Stomach (tissue), 7 donors: ENCODE measurements around a stretch of chr11.

GRCh38 chr11:34912889-34913485 is 3.2 kb downstream of the APIP start:
- PRO-cap = no peak
- RAMPAGE, long total RNA, 5 experiments = start-site peak on the minus strand in 1 of 5 experiments, at chr11:34913152-34913254 at its widest, 5 reads per replicate
- RRBS = no CpG with 5 or more reads among the region's 8 CpGs

DNA sequence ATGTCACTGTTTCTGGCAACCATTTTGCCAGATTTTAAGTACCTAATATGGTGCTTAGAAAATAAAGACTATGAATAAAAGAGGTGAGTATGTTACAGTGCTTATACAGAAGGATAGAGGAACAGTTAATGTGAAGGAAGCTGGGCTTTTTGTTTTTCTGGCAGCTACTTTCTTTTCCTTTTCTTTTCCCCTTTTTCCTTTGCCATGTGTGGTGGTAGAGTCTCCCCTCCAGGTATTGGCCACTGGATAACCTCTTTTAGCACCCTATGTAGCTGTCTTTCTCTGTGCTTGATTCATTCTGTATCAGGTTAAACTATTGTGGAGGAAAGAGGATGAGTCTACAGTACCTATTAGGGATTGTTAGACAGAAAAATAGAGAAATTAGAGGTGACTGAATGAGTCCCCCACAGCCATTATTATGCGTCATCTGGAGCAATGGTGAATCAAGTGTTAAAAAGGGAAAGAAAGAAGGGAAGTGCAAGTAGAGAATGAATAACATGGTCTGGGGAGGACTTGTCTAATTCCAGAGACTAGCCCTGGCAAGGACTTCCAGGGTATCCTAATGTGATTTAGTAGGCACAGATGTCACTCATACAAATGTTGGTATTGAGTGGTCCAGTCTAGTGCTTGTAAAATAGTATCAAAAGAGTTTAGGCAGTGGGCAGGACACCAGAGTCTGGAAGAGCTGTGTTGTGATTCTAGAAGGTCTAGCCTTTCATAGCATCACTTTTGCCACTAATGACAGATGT is 19.1 kb downstream of the PDHX start:
- PRO-cap = no peak
- RAMPAGE, long total RNA, 5 experiments = start-site peak on the plus strand in 1 of 5 experiments, centred at position 365 of the sequence, 10 reads per replicate
- RRBS = no CpG with 5 or more reads among the region's 1 CpG

DNA sequence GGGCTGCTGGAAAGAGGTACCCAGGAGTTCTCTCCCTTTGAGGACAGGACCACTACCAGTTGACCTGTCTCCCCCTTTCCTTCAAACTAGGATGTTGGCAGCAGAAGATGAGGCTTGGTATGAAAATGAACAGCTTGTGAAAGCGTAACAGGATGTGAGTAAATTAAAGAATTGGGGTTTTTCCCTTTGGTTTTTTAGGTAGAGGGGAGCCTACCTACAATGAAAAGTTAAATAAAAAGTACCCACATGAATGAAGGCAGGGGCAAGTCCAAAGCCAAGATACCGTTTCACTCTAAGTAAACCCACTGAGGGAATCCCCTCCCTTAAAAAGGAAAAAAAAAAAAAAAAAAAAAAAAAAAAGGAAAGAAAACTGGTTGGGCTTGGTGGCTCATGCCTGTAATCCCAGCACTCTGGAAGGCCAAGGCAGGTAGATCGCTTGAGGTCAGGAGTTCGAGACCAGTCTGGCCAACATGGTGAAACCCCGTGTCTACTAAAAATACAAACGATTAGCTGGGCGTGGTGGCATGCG is 96.3 kb downstream of the PDHX start:
- PRO-cap = no peak
- RAMPAGE, long total RNA, 5 experiments = no peak in any of the 5 experiments
- RRBS = no CpG with 5 or more reads among the region's 8 CpGs

DNA sequence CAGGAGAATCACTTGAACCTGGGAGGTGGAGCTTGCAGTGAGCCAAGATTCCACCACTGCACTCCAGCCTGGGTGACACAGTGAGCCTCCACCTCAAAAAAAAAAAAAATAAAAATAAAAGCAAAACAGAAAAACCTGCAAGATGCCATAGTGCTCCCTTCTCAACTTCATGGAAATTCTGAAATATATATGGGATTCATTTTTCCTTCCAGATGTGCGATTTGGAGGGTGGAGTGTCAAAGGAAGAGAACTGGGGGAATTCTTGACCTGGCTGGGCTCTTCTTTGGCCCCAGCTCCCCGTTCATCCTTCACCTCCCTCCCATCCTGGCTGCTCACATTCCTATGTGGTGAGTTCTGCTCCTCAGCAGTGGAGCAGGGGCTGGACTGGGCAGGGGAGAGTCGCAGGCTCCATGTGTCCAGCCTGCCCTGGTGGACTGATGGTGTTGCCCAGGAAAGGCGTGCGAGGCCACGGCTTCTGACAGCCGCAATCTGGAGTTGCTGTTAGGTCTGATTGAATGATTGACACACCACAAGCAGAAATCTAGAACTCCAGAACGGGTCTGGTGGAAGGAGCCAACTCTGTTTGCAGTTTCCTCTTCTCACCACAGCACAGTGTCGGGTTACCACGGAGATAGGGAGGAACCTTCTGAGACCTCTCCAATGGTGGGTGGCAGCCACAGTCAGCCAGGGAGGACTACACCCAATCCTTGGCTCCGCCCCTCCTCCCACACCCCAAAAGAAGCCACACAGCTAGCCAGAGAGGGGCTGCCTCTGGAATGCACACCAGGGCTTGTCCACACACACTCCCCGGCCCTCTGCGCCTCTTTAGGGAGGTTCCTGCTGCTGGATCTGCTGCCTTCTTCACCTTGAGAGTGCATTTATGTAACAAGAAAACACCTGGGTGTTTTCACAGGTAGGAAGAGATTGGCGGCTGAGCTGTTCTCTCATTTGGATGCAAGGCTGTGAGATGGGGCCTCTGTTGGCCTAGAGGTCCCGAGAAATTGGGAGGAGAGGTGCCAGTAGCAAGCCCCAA is 56.6 kb upstream of the CD44 start:
- PRO-cap = no peak
- RAMPAGE, long total RNA, 5 experiments = no peak in any of the 5 experiments
- RRBS = no CpG with 5 or more reads among the region's 15 CpGs

DNA sequence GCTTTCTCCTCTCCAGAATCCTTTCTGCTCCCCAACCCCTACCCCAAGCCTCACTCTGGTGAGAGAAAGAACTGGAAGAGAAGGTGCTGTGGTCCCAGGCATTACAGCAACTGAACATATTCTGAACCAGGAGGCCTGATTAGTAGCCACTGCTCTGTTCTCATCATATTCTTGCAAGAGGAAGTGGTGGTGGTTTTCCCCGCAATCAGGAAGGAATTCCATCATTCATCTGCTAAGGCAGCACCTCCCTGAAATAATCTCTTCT is 28.0 kb upstream of the CD44 start:
- PRO-cap = no peak
- RAMPAGE, long total RNA, 5 experiments = no peak in any of the 5 experiments
- RRBS = no CpG with 5 or more reads among the region's 1 CpG

GRCh38 chr11:35139974-35140437 is 1.0 kb downstream of the CD44 start:
- PRO-cap = bidirectional peak, plus-strand start at chr11:35140151, minus-strand start at chr11:35140084
- RAMPAGE, long total RNA, 5 experiments = no peak in any of the 5 experiments
- RRBS = no CpG with 5 or more reads among the region's 5 CpGs

- PRO-cap = no peak
- RAMPAGE, long total RNA, 5 experiments = no peak in any of the 5 experiments
- RRBS = no CpG with 5 or more reads among the region's 5 CpGs
Measured at GRCh38 chr11:35143330-35143662, 4.3 kb downstream of the CD44 start.

GRCh38 chr11:35166559-35167309 is 27.8 kb downstream of the CD44 start:
- PRO-cap = no peak
- RAMPAGE, long total RNA, 5 experiments = no peak in any of the 5 experiments
- RRBS = no CpG with 5 or more reads among the region's 10 CpGs

GRCh38 chr11:35207930-35208406 is 69.0 kb downstream of the CD44 start:
- PRO-cap = no peak
- RAMPAGE, long total RNA, 5 experiments = no peak in any of the 5 experiments
- RRBS = no CpG with 5 or more reads among the region's 6 CpGs

DNA sequence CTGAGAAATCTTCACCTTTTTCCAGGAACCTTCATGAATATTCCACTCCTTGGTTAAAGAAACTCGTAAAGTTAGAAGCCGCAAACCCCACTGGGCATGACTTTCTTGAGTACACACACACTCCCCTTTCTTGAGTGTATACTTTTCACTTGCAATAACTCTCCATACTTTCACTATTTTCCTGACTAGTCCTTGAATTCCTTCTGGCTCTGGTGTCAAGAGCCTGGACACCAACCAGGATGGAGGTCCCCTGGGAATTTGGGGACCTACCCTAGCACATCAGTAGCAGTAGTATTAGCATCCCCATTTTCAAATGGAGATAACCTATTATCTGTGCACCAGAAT is 76.0 kb downstream of the SLC1A2 start:
- PRO-cap = no peak
- RAMPAGE, long total RNA, 5 experiments = no peak in any of the 5 experiments
- RRBS = no CpG with 5 or more reads among the region's 2 CpGs

GRCh38 chr11:35781224-35781666 is 118.7 kb downstream of the TRIM44 start:
- PRO-cap = no peak
- RAMPAGE, long total RNA, 5 experiments = no peak in any of the 5 experiments
- RRBS = no CpG with 5 or more reads among the region's 6 CpGs

DNA sequence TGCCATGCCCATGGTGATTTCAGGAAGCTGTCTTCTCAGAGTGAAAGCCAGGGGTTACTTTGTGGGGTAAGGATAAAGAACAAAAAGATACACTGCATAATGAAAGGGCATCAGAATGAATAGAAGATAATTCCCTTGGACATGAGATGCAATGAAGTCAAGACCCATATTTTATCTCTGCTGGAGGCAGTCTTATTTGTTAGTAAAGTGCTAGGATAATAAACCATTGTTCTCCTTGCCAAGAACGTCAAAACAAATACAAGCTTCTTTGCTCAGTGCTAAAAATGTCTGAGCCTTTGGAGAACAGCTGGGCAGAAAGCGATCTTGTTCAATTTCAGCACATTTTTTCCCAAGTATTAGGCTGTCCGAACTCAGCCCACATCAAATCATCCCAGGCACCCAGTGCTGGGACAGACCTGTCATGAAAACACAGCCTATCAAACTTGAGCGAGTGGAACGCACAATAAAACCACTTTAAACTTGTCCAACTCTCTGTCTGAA is 38.0 kb upstream of the LDLRAD3 start:
- PRO-cap = no peak
- RAMPAGE, long total RNA, 5 experiments = no peak in any of the 5 experiments
- RRBS = no CpG with 5 or more reads among the region's 5 CpGs

- PRO-cap = no peak
- RAMPAGE, long total RNA, 5 experiments = no peak in any of the 5 experiments
- RRBS = no CpG with 5 or more reads among the region's 3 CpGs
Measured at GRCh38 chr11:35919197-35919525, 24.7 kb upstream of the LDLRAD3 start.

DNA sequence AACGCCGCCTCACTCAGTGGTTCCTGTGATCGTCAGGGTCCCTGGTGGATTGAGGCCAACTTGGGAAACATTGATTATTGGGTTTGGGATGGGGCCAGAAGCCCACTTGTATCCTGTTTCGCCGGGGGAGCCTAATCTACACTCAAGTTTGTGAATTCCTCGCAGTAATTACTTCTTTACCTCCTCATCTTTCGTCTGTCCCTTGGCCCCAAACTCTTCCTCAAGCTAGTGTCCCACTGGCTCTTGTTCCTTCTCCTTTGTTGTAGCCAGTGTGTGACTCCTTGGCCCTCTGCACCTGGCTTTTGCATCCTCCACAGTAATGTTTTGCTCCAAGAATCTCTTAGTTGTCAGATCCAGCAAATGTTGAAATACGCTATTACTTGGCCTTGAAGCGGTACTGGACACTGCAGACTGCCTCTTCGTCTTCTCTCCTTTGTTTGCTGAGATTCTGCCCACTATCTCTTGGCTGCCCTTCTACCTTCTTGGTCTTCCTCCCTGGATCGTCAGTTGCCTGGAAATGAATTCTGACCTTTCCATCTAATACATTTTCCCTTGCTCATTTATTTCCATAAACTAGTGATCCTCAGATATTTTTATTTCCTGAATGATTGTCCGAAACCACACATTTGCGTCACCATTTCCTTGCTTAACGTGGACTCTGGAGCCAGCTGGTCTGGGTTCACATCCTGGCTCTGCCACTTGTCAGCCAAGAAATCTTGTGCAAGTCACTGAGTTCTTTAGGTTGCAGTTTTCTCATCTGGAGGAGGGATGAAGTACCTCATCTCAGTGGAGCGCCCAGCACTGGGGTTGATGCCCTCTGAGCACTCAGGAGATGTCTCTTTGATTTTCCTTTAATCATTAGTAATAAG is 113.6 kb downstream of the LDLRAD3 start:
- PRO-cap = no peak
- RAMPAGE, long total RNA, 5 experiments = no peak in any of the 5 experiments
- RRBS = no CpG with 5 or more reads among the region's 15 CpGs

- PRO-cap = no peak
- RAMPAGE, long total RNA, 5 experiments = no peak in any of the 5 experiments
- RRBS = no CpG with 5 or more reads among the region's 8 CpGs
Measured at GRCh38 chr11:36149510-36150146, 139.6 kb downstream of the COMMD9 start.

GRCh38 chr11:36227102-36227515 is 62.1 kb downstream of the COMMD9 start:
- PRO-cap = no peak
- RAMPAGE, long total RNA, 5 experiments = start-site peak on the plus strand in 1 of 5 experiments, at chr11:36227089-36227356 at its widest, 7 reads per replicate
- RRBS = no CpG with 5 or more reads among the region's 16 CpGs

- PRO-cap = no peak
- RAMPAGE, long total RNA, 5 experiments = no peak in any of the 5 experiments
- RRBS = no CpG with 5 or more reads among the region's 20 CpGs
Measured at GRCh38 chr11:36361826-36362632, 65.9 kb downstream of the PRR5L start.

DNA sequence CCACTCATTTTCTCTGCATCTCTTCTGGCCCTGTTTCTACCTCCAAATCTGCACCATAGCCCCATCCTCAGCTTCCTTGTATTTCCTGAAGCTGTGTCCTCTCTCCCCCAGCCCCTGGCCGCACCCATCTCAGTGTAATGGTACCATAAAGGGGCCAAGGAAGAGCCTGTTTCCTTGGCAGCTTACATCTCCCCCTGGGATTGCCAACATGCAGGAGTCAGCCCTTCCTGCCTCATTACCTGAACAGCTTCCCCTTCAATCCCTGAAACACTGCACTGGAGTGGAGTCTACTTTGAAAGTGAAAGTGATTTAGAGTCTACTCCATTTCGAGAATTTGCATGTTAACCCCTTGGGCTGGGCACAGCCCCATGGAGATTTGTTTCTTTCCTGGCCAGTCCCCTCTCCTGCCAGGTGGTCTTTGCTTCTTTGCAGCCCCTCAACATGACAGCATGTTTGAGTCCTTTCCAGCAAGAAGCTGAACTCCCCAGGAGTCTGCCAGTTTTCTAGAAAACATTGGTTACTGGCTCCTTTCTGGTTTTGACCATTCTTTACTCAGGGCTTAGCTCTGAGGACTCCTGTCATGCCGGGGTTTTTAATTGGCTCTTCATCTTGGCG is 60.0 kb downstream of the TRAF6 start:
- PRO-cap = no peak
- RAMPAGE, long total RNA, 5 experiments = no peak in any of the 5 experiments
- RRBS = no CpG with 5 or more reads among the region's 4 CpGs

DNA sequence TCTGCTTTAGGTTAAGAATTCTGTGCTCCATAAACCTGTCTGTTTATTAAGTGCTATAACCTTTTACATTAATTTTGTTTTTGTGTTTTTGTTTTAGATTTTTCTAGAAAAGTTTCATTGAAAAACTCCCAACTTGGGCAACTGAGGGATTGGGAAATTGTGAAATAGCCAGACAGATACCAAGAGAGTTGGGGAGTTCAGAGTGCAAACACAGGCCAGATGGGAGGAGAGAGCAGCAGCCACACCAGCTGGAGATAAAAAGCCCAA is 1642.3 kb downstream of the LRRC4C start:
- PRO-cap = no peak
- RAMPAGE, long total RNA, 5 experiments = no peak in any of the 5 experiments

- PRO-cap = no peak
- RAMPAGE, long total RNA, 5 experiments = no peak in any of the 5 experiments
- RRBS = no CpG with 5 or more reads among the region's 3 CpGs
Measured at GRCh38 chr11:40576268-40576585, 883.2 kb downstream of the LRRC4C start.